ENCODE results near the genes DMGDH and DHFR.

- RRBS = 90% methylated on average over 29 of the region's 45 CpGs
Measured at GRCh38 chr5:79069381-79069803, at the start of gene DMGDH. Gene DMGDH, minus strand, starts transcription at chr5:79069674.

- RRBS = no CpG with 5 or more reads among the region's 1 CpG
Measured at GRCh38 chr5:79481647-79482107, 32.3 kb downstream of the HOMER1 start.

DNA sequence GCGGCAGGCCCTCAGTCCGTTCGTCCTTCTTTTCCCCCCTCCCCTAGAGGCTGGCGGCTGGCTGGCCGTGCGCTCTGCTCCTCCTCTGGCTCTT is 291 bp upstream of the HOMER1 start:
- RRBS = no CpG with 5 or more reads among the region's 6 CpGs

DNA sequence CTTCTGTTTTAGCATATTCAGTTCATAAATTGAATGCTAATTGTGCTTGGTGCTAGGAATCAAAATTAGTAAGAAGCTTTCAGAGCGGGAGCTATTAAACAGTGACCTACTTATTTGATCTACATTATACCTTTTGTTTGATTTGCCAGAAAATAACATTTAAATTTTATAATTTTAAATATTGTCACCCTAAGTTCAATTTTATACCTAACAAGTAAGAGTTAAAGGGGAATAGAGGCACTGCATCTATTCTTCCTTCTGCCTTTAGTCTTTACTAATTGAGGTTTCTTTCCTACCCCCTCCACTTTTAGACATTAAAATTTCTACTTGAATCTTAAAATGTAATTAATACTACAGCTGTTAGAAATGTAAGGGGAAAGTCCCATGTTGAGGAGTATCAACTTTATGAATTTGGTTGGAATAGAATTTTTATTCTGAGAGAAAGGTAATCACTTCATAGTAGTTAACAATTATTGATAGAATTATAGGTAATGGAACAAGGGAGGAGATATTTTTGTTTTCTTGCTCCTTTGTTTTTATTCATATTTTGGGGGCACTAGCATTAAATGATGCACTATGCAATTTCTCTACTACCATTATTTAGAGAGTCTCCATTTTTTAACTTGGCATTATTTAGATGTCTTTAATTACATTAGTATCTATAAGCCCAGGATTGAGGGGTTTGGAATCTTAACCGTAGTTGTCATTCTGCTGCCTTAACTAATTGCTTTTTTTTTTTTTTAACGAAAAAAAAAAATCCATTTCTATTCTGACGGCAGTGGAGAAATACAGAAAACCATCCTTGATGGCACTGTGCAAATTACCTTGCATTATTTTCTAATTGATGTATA is 22.2 kb upstream of the CMYA5 start:
- RRBS = no CpG with 5 or more reads among the region's 4 CpGs

GRCh38 chr5:79736269-79736925 is 46.8 kb downstream of the CMYA5 start:
- RRBS = no CpG with 5 or more reads among the region's 8 CpGs

- RRBS = no CpG with 5 or more reads among the region's 6 CpGs
Measured at GRCh38 chr5:79990111-79990571, 921 bp downstream of the MTX3 start.

DNA sequence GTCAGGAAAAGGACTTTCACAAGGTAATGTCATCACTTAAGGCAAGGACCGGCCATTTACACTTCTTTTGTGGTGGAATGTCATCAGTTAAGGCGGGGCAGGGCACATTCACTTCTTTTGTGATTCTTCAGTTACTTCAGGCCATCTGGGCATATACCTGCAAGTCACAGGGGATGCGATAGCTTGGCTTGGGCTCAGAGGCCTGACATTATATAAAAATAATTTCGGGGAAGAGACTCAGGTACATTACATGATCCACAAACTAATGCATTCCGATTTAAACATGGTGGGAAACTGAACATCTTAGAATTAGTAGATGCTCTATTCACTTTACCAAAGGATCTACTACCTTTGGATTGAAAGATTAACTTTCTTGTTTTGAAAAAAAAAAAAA is 70.1 kb downstream of the SERINC5 start:
- RRBS = no CpG with 5 or more reads among the region's 5 CpGs

GRCh38 chr5:80217671-80218334 is 38.0 kb downstream of the SERINC5 start:
- RRBS = no CpG with 5 or more reads among the region's 10 CpGs

GRCh38 chr5:80238803-80239831 is 16.7 kb downstream of the SERINC5 start:
- RRBS = no CpG with 5 or more reads among the region's 9 CpGs

DNA sequence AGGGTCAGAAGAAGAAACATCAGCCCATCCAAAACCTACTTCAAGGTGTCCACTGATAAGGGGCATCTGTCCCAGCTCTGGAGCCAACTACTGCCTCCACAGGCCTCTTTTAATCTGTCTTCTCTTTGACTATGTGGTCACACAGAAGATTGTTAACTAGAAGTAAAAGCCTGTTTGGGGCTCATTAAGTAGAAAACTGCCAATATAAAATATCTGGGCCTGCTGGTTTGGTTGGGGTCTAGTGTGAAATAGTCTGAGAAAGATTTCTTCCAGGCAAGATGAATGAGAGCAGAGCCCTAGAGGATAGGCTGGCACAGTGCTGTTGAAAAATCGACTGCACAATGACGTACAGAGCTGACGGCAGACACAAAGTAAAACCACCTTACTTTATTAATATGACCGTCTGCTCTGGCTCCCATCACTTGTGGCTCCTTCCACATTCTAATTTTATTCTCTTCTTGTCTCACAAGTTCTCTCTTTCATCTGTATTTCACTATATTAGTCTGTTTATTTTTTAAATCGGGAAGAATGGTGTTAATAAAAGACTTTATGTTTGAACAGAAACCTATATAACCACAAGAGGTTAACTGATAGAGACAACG is 22.9 kb upstream of the MSH3 start:
- RRBS = no CpG with 5 or more reads among the region's 6 CpGs

DNA sequence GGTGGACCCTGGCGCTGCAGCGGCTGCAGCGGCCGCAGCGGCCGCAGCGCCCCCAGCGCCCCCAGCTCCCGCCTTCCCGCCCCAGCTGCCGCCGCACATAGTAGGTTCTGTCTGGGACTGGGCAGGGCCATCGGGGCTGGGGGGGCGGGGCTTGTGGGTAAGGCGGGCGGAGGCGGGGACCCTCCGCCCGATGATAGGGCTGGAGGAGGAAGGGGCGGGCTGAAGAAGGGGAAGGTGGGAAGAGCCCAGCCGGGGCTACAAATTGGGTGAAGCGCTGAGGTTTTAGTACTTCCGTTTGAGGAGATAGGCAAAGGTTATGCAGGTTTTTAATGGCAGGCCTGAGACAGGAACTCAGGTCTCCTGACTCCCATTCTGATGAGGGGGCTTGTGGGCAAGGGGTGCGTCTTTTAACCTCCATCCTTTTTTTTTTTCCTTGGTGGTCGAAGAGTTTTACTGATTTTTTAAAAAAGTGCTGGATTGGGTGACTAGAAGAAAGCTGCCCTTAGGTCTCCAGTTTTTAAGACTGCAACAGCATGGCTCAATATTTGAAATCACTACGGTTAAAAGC is at the start of gene DHFR:
DHFR (minus strand) TSS at position 119 of the 568 bp plus-strand sequence.
- RRBS = no CpG with 5 or more reads among the region's 26 CpGs

- RRBS = no CpG with 5 or more reads among the region's 8 CpGs
Measured at GRCh38 chr5:80974666-80975521, 14.7 kb downstream of the RASGRF2 start.

DNA sequence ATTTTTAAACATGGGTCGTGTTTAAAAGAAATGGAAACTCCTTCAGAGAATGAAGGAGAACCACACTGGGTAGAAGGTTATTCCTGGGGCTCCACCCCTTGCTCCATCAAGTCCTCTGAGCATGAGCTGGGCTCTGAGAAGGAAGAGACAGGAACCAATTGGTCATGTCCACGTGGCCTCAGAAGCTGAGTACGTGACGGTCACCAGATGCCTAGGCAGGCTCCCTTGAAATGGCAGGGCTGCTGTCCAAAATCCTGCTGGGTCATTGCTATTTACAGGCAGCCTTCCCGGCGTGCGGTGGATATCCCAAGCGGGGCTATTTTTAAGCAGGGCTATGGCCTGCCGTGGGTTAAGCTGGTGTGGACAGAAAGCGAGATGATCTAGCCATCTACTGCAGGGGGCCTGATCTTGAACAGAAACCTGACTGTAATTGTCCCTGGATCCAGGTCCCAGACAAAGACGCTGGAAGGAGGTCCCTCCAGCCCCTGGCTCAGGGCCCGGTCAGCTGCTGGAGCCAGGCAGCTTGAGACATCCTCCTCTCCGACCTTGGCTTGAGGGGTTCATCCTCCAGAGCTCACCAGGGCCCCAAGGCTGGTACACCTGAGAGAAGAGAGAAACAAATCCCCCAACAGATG is 586 bp upstream of the CKMT2 start:
- RRBS = no CpG with 5 or more reads among the region's 13 CpGs

GRCh38 chr5:81234062-81234643 is 1.0 kb downstream of the CKMT2 start:
- RRBS = 95% methylated on average over 1 of the region's 11 CpGs

DNA sequence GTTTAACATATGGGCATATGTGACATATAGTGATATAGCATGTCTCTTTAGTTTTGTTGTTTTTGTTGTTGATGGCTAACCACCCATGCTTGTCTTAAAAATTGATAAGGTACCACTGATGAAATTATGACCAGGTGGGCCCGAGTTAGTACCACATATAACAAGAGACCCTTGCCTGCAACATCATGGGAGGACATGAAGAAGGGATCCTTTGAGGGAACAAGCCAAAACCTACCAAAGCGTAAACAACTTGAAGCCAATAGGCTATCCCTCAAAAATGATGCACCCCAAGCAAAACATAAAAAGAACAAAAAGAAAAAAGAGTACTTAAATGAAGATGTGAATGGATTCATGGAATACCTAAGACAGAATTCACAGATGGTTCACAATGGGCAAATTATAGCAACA is 3.2 kb downstream of the ZCCHC9 start:
- RRBS = no CpG with 5 or more reads among the region's 2 CpGs

DNA sequence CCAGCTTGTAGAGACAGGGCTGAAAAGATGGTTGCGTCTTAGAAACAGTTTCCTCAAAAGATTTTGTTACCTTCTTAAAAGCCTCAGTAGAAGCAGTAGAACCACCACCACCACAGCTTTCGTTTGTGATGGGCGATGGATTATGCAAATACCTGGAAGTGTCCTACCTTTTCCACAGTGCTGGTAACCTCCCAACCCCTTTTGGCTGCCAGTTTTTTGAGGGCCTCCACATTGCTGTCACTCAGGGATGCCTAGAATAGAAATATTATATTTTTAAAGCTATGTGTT is 41.1 kb downstream of the ZCCHC9 start:
- RRBS = no CpG with 5 or more reads among the region's 3 CpGs

- RRBS = no CpG with 5 or more reads among the region's 5 CpGs
Measured at GRCh38 chr5:81726651-81727126, 24.2 kb downstream of the SSBP2 start.

- RRBS = 1% methylated on average over 19 of the region's 56 CpGs
Measured at GRCh38 chr5:81749305-81750250, 1.3 kb downstream of the SSBP2 start.

GRCh38 chr5:81750251-81750632 is 655 bp downstream of the SSBP2 start:
- RRBS = 2% methylated on average over 34 of the region's 63 CpGs

DNA sequence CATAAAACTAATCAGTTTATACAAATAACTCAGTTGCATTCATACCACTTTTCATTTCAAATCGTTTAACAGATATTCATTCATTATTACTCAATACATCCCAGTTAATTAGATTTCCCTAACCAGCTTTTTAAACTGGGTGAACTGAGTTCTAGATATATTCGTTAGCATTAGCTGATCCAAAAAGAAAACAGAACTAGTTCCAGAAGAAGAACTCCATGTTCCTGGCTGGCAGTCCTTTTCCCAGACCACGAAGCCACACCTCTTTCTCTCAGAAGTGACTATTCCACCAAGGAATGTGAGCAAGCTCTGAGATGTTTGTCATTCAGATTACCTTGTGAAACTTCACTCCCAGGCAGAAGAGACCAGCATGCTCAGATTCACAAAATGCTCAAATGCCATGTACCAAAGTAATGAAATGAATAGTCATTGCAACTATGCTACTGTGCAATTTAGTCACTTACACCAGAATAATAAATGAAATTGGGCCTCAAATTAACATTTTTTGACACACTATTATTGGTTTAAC is 4.4 kb upstream of the SSBP2 start:
- RRBS = no CpG with 5 or more reads among the region's 3 CpGs